Gastrocnemius medialis (tissue), 3 donors: ENCODE data around the gene PRPF18.

DNA sequence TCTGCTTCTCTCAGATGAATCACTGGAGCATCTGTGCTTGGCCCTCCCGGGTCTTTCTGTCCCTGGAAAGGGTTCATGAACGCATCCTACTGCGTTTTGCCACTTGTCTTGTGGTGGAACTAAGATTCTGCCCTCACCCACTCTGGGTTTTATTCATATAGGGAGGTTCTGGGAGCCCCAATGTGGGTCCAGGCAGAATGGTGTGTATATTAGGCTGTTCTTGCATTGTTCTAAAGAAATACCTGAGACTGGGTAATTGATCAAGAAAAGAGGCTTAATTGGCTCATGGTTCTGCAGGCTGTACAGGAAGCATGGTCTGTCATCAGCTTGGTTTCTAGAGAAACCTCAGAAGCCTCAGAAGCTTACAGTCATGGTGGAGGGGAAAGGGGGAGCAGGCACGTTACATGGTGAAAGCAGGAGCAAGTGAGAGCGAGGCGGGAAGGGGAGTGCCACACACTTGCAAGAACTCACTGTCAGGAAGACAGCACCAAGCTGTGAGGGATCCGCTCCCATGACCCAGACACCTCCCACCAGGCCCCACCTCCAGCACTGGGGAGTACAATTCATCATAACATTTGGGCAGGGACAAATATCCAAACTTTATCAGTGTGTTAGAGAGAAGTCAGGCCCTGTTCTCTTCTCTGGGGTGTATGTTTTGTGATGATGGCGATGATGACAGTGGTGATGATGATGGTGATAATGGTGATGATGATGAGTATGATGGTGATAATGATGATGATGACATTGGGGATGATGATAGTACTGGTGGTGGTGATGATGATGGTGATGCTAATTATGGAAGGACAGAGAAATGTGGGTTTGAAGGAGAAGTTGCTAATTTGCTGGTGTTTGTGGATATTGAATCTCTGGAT, 63.7 kb downstream of the CAMK1D start:
- PRO-cap, result no peak
- RAMPAGE, long total RNA, 3 experiments, result no peak in any of the 3 experiments

- PRO-cap, result no peak
- RAMPAGE, long total RNA, 3 experiments, result no peak in any of the 3 experiments
Observed at GRCh38 chr10:12489628-12490157, 140.3 kb downstream of the CAMK1D start.

GRCh38 chr10:12499052-12499891, 149.9 kb downstream of the CAMK1D start:
- PRO-cap, result no peak
- RAMPAGE, long total RNA, 3 experiments, result no peak in any of the 3 experiments

GRCh38 chr10:12594329-12595125, 245.2 kb downstream of the CAMK1D start:
- PRO-cap, result no peak
- RAMPAGE, long total RNA, 3 experiments, result no peak in any of the 3 experiments

DNA sequence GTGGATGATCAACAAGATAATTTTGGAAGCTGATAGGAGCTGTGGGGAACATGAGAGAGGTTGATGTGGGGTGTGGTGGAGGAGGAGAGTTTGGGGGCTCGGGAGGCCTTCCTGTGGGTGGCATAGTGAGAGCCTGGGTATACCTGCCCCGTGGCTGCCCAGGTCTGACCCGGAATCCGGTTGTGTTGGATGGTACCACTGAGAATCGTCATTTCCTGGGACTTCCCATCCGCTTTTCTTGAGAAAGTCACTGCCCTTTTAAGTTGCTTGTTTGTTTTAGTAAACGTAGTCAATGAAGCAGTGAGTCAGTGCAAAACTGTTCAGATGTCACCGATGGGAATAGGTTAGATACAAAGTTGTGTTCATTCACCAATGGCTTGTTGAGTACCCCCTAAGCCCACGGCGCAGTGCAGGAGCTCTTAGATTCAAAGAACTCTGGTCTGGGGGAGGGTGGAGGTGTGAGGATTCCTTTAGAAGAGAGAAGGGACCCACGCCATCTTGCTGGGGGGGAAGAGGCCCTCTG, 285.8 kb downstream of the CAMK1D start:
- PRO-cap, result no peak
- RAMPAGE, long total RNA, 3 experiments, result no peak in any of the 3 experiments

- PRO-cap, result unidirectional peak, minus-strand start at chr10:13350045; unidirectional peak, minus-strand start at chr10:13350117
- RAMPAGE, long total RNA, 3 experiments, result no peak in any of the 3 experiments
Observed at GRCh38 chr10:13349793-13350336, 1.8 kb upstream of the SEPHS1 start.

DNA sequence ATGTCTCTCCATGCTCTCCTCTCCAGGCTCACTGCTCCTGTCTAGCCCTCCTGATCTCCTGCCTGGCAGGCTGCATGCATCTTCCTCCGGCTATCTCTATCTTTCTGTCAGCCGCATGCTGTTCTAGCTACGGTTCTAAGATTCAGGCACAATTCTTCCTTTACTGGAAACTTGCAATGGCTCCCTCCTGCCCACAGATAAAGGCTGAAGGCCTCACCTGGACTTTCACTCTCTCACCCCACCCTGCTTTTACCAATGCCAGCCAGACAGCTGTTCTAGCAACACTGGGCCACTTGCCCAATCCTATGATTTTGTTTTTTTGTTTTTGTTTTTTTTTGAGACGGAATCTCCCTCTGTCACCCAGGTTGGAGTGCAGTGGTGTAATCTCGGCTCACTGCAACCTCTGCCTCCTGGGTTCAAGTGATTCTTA, 38.3 kb downstream of the BEND7 start:
- PRO-cap, result no peak
- RAMPAGE, long total RNA, 3 experiments, result no peak in any of the 3 experiments

GRCh38 chr10:13586447-13587288, at the start of gene PRPF18:
TSS of gene PRPF18 (plus strand) at chr10:13586965.
- PRO-cap, result unidirectional peak, plus-strand start at chr10:13586999
- RAMPAGE, long total RNA, 3 experiments, result start-site peak on the plus strand in 3 of 3 experiments, at chr10:13586934-13587008 at its widest, 341 to 779 reads per replicate

GRCh38 chr10:13625004-13625630, 38.4 kb downstream of the PRPF18 start:
- PRO-cap, result no peak
- RAMPAGE, long total RNA, 3 experiments, result no peak in any of the 3 experiments

DNA sequence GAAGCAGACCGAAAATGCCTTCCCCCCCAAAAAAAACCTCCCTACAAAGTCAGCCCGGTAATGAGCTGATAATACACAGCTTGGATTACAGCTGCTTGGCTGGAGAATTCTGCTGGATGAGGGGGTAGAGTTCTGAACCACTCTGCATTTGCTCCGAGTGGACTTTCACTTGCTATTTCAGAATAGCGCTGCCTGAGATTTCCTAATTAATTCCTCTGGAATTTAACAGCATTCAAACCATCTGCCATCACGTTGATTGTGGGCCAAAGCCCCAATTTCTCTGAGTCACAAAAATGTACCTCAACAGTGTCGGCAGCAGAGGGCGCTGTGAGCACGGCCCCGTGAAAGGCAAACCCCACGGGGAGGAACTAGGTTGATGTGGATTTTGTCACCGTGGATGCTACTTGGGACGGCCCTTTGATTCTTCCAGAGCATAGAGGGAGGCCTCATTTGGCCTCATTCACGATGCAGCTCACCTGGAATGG, 73.1 kb downstream of the PRPF18 start:
- PRO-cap, result no peak
- RAMPAGE, long total RNA, 3 experiments, result no peak in any of the 3 experiments

DNA sequence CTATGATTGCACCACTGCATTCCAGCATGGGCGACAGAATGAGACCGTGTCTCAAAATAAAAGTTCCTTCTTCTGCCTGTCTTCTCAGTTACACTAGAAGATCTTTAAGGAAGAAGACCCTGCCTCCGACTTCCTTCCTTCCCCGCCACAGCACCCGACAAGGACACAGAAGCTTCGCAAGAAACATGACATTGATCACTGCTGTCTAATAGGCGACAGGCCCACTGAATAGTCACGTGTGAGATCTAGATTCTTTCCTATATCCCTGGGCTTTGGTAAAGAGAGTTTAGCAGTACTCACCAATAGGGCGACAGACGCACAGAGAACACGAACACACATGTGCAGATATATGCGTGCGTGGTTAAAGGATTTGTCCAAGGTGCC, 118.2 kb downstream of the PRPF18 start:
- PRO-cap, result no peak
- RAMPAGE, long total RNA, 3 experiments, result no peak in any of the 3 experiments

DNA sequence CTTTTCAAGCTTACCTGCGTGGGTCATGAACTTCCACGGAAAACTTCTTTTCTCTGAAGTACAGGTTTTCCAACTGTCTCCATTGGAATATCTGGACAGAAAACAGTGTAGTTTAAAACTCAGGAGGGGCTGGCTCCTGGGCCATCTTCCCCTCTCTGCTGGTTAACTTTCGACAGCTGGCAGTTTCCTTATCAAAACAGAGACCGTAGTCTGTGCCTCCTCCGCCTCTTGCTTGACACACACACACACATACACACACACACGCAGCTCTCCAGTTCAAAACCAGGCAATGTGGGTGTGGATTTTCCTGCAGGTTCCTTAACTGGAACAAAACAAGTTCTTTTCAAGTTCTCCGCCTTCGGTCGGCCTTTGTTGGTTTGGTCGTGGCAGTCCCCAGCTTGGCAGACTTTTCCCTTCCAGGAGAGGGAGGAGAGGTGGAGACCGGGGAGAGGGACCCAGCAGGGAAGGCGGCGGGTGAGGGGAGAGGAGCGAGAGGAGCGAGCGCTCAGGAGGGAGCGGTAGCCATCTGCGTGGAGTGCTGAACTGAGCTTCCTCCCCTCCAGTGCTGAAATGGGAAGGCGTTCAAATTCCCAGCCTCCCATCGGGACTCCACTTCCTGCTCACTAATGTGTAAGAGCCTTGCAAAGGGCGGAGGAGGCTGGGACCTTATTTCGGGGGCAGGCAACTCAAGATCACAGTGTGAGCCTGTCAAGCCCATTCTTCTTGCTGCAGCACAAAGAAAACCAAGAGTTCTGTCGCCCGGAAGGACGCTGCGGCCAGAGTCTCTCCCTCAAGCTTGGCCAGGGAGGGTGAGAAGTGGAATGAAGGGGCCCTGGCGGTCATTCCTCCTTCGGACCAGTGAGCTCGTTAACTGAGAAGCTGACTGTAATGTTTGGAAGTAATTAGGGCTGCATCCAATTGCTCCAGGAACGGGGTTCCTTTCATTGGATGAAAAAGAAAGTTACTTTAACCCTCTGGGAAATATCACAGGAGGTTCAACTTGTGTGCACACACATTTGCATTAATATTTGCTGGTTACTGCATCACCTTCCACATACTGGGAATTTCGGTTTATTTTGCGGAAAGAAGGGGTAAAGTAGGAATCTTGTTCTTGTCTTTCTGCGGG, 120.6 kb downstream of the PRPF18 start:
- PRO-cap, result bidirectional peak, plus-strand start at position 736 of the sequence, minus-strand start at position 537 of the sequence
- RAMPAGE, long total RNA, 3 experiments, result no peak in any of the 3 experiments

DNA sequence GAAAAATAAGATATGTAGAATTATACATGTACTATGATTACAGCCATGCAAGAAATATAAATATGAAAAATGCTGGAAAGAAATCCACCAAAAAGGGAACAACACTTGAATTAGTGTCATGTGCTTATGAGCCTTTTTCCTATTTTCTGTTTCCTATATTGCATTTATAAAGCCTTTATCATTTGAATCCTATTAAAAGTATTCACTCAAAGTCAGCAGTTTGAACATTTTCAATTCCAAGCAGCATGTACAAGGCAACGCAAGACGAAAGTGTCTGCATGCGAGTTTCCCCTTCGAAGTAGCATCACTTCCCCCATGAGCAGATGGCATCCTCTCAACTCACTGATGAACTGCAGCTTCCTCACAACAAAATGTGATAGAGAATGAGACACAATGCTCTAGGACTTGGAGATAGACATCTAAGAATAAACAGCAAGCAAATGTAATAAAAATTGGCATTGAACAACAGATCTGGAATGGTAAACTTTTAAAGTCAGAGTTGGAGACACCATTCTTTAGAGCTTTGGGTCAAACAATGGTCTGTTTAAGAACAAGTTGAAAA, 270.7 kb downstream of the PRPF18 start:
- PRO-cap, result no peak
- RAMPAGE, long total RNA, 3 experiments, result no peak in any of the 3 experiments

DNA sequence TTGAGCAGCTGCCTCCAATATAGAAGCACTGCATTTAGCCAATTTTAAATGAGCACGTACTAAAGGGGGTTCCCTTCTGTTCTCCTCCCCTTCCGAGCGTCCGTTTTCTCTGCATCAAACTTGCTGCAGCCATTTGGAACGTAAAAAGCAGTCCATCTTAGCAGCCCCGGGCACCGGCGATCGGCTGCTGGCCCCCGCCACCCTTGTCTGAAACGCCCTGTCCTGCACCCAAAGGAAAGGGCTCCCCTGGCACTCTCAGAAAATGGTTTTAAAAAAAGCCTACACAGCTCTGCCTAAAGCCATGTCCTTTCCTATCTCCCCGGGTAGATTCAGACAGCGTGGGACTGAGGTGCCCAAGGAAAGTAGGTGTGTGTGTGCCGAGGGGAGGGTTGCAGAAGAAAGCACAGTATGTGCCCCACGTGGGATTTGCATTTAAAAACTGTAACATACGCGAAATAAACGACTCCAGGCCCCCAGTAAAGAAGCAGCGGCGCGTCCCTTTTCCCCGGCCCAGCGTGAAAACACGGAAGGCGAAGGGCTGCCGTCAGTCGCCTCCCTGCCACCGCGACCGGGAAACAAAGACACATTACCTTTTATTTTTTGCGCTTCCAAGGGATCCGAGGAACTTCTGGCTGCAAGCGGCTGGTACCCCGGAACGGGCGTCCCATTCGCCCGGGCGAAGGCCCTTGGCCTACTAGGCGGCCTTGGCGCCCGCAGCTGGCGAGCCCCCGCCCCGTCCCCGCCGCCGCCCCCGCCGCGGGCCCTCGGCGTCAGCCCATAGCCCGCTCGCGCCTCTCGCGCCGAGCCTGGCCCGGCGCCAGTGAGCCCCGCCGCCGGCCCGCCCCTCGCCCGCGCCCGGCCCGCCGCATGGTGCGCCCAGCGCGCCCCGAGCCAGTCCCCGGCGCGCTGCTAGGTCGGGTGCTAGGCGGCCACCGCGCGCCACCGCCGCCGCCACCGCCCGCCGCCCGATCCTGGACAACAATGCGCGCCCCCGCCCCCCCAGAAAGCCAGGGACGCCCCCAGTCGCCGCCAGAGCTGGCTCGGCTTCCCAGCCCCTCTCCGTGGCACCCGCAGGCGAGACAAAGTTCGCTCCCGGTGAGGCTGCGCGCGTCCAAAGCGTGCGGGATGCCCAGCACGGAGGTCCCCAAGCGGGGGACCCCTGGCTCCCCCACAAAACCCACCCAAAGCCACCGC, 304.7 kb downstream of the PRPF18 start:
- PRO-cap, result bidirectional peak, plus-strand start at position 860 of the sequence, minus-strand start at position 696 of the sequence
- RAMPAGE, long total RNA, 3 experiments, result start-site peak on the minus strand in 2 of 3 experiments, centred at positions 692 to 693 of the sequence, 15 to 18 reads per replicate

DNA sequence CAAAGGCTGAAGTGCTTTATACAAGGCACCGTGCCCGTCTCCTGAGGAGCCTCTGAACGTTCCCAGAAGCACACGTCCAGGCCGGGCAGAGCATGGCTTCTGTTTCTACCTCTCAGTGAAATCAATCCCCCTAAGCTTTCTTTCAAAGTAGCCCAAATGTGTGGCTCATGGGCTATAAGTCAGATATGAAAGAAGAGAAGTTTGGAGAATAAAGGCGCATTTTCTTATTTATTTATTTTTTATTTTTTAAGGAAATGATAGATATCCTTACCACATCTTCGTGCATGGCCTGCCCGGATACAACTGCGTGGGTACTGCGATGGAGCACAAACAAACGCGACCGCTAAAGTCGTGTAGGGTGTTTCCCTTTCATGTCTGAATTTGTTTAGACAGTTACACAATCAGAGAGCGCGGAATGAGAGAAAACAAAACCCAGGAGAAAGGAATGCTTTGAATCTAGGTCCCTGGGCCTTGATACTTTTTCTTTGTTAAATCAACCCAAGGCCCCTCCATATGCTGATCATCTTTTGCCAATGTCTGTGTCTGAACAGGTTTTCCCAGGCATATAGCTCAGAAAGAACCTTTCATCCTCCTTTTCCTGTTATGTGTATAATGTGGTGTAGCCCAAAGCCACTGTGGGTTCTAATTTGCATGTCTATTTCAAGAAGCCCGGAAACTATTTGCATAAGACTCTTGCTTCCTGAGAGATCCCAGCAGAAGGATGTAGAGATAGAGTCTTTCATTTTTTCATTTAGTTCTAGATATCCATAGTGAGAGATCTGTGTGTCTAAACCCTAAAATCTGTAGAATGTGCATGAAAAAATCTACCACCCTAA, 145.9 kb downstream of the FRMD4A start:
- PRO-cap, result no peak
- RAMPAGE, long total RNA, 3 experiments, result no peak in any of the 3 experiments

GRCh38 chr10:14591372-14591785, 183.3 kb downstream of the FAM107B start:
- PRO-cap, result no peak
- RAMPAGE, long total RNA, 3 experiments, result no peak in any of the 3 experiments

DNA sequence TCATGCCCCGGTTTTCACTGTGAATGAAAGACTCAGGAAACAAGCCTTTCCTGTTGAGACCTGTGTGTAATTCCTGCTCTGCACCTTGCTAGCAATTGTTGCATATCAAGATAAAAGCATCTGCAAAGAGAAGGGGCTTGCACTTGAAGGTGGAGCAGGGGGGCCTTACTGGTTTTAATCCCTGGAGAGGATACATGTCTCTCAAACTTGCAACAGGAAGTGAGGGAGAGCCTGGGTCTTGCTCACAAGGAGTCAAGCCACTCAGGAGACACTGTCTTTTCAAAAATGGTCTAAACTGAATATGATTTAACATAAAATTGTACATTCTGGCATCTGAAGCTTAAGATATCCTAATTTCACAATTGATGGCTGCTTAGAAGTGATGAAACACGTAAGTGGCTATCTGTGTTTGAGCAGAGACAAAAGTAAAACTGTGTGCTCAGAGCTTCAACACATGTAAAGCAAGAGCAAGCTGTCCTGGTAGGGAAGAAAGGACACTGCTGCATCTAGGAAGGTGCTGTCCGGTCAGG, 157.4 kb downstream of the FAM107B start:
- PRO-cap, result no peak
- RAMPAGE, long total RNA, 3 experiments, result no peak in any of the 3 experiments

DNA sequence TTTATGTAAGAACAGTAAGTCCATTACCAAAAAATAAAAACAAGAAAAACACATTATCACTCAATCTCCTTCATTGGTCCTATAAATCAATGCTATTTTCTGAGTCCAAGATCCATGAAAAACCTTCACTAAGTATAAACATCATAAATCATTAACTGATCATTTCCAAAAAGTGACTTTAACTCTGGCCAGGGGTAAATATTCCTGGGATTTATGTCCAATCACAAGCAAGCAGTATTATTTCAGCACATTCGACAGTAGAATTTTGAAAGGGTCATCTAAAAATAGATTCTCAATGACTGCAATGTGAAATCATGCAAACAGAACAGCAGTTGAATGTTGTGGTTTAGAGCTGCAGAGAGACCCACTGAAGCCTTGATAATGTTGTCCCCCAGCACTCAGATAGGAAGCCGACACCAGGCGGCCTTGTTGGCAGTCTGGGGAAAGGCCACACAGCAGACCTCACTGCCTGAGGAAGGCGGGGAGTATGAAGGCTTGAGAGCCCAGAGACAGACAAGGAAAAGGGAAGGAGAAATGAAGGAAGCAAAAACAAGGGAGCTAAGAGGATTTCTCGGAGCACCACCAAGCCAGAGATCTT, 38.1 kb downstream of the FAM107B start:
- PRO-cap, result no peak
- RAMPAGE, long total RNA, 3 experiments, result no peak in any of the 3 experiments

DNA sequence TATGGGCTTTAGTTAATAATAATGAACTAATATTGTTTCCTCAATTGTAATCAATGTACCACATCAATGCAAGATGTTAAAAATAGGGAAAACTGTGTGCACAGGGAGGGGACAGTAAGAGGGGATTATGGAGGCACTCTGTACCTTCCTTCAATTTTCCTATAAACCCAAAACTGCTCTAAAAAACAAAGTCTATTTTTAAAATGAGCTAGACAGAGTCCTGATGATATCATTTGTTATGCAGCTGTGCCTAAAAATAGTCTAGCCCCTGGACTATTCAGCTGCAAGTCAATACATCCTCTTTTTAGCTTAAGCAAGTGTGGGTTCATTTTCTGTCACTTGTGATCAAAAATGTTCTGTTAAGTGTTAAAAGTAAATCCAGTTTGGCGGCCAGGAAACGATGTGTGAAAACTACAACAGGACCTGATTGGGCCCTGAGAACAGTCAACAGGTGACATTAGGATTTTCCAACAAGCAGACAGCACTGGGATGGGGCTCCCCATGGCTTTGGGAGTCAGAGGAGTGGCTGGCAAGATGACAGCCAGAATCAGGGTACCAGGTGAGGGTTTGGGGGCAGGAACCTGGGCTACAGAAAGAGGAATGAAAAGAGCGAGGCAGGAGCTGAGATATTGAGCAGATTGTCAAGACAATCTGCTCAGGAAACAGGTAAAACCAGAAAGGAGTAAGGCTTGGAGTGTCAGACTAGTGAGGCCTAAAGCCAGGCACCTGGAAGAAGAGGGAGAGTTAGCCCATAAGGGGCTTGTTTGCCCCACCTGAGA, 33.9 kb downstream of the FAM107B start:
- PRO-cap, result no peak
- RAMPAGE, long total RNA, 3 experiments, result no peak in any of the 3 experiments

DNA sequence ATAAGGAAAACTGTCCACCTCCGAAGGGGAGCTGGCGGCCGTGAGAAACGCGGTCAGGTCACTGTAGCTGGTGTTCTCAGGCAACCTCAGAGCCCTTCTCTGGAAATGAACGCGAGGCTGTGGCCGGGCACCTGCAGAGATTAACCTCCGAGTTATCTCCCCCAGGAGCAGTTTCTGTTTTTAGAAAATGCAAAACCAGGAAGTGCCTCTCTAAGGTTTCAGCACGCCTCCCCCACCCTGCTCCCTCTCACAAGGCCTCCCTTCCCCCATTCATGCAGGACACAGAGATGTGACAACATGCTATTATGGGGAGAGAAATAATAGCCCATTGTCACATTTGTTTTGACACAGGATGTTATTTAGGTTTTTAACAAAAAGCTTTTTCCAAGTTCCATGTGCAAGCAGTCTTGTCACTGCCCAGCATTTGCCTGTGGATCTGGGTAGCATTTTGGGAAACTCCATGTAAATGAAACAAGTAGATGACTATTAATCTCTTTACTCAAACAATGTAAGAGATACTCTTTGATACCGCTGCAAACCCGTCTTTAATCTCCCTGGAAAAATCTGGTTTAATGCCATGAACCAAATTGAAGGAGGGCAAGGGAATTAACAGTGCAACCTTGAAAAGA, 86.4 kb upstream of the NMT2 start:
- PRO-cap, result no peak
- RAMPAGE, long total RNA, 3 experiments, result no peak in any of the 3 experiments